T-cell (primary cell): ENCODE measurements around a stretch of chr3.

DNA sequence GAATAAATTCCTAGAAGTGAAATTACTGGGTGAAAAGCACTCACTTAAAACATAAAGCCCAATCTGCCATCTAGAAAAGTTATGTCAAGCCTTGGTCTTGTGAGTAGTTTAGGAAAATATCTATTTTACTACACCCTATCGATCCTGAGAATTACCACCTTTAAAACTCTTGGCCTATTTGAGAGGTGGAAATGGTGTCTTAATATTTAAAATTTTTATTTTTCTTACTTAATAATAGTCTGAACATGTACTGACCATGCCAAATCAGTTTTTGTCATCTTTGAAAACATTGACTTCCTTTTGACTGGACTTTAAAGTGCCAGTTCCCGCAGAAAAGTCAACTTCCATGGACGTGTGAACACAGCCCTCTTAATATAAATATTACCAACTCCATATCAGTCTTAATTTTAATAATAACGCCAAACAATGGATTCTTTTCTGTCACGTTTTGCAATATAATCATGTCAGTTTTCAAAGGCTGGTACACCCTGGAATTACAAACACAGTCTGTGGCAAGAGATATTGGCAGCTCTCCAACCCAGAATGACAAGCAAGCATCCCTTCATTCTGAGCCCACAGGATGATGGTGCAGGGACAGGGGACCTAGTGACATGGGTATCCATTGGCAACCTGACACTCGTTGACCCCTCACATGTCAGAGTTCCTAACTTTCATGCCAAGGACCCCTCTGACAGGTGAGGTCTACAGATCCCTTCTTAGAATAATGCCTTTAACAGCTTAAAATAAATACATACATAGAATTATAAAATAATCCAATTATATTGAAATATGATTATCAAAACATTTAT is 154.6 kb upstream of the TSC22D2 start:
- PRO-cap, 7 experiments = no peak in any of the 7 experiments

DNA sequence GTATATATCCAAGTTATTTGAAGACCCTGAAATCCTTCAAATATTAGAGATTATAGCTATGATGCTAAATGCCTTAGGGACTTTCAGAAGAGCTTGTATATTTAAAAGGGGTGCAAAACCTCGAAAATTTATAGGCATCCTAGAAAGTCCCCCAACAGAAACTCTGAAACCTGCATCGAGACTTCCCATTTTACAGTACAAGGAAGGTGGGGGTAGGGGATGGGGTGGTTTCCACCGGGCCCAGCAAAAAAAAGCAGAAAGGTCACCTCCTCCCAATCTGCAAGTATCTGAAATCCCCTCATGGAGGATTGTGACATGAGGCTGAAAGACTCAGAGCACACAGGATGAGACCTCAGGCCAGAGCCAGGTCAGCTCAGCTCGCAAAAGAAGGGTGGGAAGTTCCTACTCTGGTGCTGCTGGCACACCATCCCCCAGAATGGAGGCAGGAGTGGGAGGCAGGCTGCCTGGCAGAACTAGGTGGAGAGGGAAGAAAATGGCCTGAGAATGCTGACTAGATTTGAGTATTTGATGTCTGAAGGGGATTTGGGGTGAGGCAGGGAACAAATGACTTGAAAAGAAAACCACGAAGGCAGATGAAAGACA is 22.7 kb upstream of the TSC22D2 start:
- PRO-cap, 7 experiments = no peak in any of the 7 experiments

GRCh38 chr3:150443940-150444526 is 35.9 kb downstream of the TSC22D2 start:
- PRO-cap, 7 experiments = no peak in any of the 7 experiments

GRCh38 chr3:150451216-150452173 is 43.4 kb downstream of the TSC22D2 start:
- PRO-cap, 7 experiments = no peak in any of the 7 experiments

DNA sequence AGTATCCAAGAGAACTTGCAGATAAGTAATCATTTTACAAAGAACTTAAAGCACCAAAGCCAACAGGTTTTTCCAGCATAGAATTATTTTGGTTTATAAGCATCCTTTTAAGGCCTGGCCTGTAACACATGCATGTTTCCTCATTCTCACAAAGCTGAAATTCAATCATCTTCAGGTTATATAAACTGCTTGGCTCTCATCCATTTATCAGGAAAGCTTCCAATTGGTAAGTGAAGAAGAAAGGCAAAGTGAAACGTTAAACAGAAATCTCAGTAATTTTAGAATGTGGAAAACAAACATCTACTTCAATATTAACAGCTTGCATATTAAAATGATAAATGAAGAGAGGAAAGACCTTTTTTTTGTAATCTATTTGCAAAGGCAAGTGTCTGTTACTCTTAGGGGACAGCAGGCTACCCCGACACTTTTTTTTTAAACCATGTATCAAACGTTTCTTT is 1.5 kb downstream of the SERP1 start:
- PRO-cap, 7 experiments = no peak in any of the 7 experiments

DNA sequence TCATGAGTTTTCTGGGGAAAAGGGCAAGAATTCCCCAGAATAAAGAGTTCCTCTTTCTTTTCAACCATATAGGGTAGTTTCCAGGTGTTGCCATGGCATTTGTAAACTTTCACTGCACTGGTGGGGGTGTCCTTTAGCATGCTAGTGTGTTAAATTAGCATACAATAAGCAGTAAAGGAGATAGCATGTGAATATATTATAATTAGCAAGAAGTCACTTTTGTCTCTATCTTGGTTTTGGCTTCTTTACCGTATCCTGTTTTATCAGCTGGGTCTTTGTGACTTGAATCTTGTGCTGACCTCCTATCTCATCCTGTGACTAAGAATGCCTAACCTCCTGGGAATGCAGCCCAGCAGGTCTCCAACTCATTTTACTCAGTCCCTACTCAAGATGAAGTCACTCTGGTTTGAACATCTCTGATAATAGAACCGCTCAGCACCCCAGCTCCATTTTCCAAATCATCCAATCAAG is 3.4 kb upstream of the SELENOT start:
- PRO-cap, 7 experiments = no peak in any of the 7 experiments

GRCh38 chr3:150736162-150736992 is 26.6 kb downstream of the SIAH2 start:
- PRO-cap, 7 experiments = no peak in any of the 7 experiments

DNA sequence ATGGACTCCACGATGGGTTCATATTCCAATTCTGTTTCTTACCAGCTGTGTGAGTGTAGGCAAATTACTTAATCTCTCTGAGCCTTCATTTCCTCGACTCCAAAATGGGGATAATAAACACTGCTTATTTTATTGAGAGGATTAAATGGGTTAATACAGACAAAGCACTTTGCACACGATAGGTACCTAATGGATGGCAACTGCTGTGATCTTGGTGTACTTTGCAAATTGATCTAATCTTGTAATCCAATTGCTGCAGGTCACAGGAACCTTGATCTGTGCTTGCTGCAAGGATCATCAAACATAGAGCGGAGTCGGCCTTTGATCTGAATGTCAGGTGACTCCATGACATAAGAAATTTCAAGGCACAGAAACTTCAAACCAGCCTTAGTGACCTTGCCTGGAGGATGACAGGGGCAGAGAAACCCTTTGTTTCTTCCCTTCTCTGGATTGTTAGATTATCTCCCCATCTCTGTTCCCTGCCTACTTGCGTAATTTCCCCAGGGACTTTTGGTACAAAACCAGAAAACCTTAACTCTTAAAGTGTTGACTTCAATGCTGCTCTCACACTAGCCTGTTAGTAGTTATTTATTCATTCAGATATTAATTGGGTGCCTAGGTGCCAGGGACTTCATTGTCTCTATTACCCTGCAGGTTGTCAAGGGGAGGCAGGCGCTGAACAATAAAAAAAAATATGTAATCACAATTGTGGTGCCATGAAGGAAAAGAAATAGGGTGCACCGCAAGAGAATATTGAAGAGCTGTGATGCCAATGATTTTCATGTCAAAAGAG is 25.7 kb downstream of the SIAH2 start:
- PRO-cap, 7 experiments = no peak in any of the 7 experiments

- PRO-cap, 7 experiments = no peak in any of the 7 experiments
Observed at GRCh38 chr3:150744570-150745086, 18.3 kb downstream of the SIAH2 start.

DNA sequence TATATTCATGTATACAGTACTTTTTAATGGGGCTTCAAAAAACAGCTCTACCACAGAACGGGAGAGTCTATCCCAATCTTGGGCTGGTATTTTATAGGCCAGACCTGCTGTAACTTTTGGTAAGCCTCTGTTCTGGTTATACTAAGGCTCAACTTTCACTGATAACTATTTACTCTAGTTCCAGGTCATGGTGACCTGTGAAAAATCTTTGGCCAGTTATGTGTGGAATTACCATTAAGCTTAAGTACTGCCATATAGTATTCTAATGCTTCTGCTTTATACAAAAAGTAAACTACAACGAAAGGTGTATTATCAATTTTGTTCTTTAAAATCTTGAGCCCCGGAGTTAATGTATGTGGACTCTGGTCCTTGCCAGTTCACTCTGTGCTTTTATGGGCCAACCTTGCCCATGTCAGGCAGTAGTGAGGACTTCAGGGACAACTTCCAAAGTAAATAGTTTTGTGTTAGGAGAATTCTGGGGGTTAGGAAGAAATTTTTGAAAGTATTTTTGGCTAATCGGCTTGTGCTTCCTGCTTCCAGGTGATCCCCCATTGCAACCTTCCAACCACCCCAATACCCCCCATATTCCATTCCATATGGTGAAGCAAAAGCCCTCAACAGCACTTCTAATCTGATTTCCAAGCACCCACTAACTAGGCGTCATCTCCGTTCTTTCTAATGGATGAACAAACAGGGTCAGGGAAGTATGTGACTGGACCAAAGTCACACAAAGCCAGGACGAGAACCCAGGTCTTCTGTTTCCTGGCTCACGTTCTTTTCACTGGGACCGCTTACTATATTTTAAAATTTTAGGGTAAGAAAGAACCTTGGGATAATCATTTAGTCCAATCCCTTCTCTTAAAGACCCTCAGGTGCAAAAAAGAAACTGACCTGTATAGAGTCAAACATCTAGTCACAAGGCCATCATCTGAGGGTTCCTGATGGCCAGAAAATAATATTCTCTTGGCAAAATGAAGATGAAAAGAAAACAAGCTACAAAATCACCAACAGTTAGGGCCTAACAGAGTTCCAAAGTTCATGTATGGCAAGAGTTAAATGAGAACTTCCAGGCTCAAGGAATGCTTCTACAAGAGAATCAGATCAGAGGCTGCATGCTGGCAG is 6.1 kb downstream of the SIAH2 start:
- PRO-cap, 7 experiments = no peak in any of the 7 experiments

- PRO-cap, 7 experiments = no peak in any of the 7 experiments
Observed at GRCh38 chr3:150797922-150798965, 35.3 kb upstream of the SIAH2 start.

DNA sequence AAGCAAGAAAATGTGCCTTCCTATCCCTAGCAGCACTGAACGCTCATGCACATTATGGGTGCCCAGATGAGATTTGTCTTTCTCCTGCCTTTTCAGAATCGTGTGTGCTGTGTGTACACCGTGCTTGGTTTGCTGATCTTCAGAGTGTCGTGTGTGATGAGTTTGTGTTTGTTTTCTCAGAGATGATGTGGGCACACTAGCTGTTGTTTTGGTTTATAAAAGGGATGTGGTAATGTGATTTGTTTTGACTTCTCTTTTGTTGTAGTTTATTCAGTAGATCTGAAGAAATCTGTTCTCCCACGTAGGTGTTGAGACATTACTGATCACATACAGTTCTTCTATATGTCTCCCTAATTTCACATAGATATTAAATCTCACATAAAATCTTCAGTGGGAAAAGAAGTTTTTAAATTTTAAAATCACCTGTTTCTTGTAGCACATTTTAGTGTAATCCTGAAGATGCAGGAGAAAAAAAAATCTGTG is 19.6 kb downstream of the GPR171 start:
- PRO-cap, 7 experiments = peak in 5 of 7 experiments; most common plus-strand start position 317 of the sequence (in 1); most common minus-strand start position 106 of the sequence (in 3)

- PRO-cap, 7 experiments = no peak in any of the 7 experiments
Observed at GRCh38 chr3:151281631-151281771, 3.2 kb upstream of the P2RY14 start.

DNA sequence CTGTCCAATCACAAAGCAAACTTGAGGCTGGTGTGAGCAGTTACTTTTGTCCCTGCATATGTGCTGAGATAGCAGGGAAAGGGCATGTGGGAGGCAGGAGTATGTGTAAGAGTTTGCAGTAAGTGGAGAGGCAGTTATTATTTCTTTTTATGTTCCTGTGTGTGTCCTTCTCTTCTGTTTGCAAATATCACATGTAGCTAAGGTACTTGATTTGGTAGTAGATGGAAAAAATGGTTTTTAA is 16.0 kb downstream of the GPR87 start:
- PRO-cap, 7 experiments = no peak in any of the 7 experiments

DNA sequence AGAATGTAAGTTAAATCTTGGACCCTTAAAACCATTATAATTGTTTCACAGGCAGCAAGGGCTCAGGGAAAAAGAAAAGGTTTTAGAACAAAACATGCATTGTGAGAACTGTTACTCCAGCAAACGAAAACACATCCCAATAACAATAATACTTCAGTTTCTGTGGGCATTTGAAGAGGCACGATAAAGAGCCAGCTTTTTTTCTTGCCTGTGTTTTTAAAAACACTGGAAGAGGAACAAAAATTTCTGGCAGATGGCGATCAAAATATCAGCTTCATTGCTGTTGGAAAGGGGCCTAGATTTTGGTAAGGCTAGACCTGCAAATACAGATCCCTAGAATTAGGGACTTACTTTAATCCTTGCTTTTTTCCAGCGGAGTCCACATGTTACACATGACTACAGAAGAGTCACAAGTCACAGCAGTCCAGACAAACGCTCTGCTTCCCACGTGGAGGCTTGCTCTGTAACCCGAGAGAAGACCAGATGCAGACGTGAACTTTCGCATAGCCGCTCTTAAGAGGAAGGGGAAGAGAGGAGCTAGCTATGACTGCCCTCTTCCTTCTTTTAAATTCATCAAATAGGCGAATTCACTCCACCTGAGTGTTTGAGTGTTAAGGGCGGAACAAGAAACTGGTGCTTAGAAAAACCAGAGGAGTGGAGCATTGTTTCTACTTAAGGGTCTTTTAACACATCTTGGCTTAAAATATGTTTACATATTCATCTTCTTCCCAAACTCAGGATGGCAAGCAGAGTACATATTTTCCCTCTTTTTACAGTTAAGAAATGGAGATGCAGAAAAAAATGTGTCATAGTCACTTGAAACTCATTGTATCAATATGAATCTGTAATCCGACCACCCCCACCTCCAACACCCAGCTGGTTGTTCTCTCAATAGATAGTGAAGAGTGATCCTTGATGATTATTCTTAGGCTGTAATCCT is 78.2 kb upstream of the IGSF10 start:
- PRO-cap, 7 experiments = no peak in any of the 7 experiments

DNA sequence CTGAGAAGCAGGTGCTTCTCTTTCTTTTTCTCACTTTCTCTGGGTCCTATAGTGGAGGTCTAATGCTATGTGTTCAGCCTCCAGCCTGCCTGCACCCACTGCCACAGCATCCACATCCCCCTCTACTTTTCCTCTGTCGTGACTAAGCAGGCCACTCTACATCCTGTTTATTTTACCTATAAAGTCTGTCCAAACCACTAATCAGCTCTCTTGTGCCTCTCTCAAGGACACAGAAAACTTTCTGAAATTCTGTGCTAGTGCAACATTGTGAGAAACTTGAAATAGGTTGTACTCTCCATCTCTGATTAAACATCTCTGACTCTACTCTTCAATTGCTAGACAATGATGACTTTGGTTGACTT is 27.9 kb downstream of the SUCNR1 start:
- PRO-cap, 7 experiments = no peak in any of the 7 experiments

DNA sequence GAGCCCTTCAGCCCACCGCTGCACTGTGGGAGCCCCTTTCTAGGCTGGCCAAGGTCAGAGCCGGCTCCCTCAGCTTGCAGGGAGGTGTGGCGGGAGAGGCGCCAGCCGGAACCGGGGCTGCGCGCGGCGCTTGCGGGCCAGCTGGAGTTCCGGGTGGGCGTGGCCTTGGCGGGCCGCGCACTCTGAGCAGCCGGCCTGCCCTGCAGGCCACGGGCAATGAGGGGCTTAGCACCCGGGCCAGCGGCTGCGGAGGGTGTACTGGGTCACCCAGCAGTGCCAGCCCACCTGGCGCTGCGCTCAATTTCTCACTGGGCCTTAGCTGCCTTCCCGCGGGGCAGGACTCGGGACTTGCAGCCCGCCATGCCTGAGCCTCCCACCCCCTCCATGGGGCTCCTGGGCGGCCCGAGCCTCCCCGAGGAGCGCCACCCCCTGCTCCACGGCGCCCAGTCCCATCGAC is 116.4 kb upstream of the MBNL1 start:
- PRO-cap, 7 experiments = no peak in any of the 7 experiments

GRCh38 chr3:152243249-152243924 is 25.3 kb upstream of the MBNL1 start:
- PRO-cap, 7 experiments = peak in 5 of 7 experiments; most common plus-strand start chr3:152243509 (in 3); most common minus-strand start chr3:152243419 (in 4)

- PRO-cap, 7 experiments = peak in 7 of 7 experiments; most common plus-strand start chr3:152258719 (in 7); most common minus-strand start chr3:152258477 (in 2)
Observed at GRCh38 chr3:152258370-152259033, 10.2 kb upstream of the MBNL1 start.

GRCh38 chr3:152270560-152270815 is 1.8 kb downstream of the MBNL1 start:
- PRO-cap, 7 experiments = no peak in any of the 7 experiments